Calu3 (cell line): ENCODE measurements around the gene LRRN4.

GRCh38 chr20:5165890-5166621, 39.2 kb downstream of the CDS2 start:
- PRO-cap, result no peak

- PRO-cap, result no peak
Measured at GRCh38 chr20:5265388-5265587, 51.5 kb downstream of the PROKR2 start.

DNA sequence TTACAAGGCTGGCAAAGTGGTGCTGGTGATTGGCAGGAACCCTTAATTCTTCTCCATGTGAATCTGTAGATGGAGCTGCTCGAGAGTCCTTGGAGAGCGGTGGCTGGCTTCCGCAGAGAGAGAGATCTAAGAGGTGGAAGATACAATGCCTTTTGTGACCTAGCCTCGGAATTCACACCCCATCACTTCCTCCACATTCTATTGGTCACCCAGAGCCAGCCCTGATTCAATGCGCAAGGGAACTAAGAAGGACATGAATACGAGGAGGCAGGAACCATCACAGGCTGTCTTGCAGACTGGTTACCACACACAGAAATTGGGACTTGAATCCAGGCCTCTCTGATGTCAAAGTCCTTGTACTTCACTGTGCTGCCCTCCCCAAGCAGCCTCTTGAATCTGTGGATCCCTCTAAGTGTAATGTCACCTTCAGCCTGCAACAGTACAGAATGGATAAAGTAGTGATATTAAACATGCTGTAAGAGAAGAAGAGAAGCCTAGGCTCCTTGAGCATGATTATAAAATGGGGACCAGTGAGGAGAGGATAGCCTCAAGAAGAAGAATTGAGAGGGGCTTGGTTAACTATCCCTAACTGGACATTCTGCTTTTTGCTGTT, 129.0 kb upstream of the PROKR2 start:
- PRO-cap, result no peak

GRCh38 chr20:5564070-5564790, 46.6 kb downstream of the GPCPD1 start:
- PRO-cap, result no peak

DNA sequence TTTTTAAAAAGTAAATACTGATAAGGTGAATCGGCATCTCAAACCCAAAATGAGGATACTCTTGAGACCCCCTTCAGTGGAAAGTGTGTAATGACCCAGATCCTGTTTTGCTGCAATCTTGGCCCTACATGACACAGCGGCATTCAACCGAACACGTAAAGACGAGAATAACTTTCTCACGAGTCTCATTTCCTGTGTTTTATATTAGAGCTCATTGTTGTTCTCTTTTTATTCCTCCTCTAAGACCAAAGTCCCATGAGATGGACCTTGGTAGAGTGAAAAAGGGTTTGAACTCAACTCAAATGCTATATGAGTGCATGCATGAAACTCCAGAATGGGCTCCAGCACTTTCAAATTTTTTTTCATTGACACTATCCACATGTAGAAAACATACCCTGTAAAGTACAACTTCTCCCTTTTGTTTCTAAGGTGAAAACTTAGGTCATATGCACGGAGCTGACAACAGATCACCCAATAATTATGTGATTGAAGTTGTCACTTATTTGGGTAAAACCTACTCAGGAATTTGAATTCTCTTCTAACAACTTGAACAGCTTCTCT, 34.7 kb upstream of the GPCPD1 start:
- PRO-cap, result no peak

DNA sequence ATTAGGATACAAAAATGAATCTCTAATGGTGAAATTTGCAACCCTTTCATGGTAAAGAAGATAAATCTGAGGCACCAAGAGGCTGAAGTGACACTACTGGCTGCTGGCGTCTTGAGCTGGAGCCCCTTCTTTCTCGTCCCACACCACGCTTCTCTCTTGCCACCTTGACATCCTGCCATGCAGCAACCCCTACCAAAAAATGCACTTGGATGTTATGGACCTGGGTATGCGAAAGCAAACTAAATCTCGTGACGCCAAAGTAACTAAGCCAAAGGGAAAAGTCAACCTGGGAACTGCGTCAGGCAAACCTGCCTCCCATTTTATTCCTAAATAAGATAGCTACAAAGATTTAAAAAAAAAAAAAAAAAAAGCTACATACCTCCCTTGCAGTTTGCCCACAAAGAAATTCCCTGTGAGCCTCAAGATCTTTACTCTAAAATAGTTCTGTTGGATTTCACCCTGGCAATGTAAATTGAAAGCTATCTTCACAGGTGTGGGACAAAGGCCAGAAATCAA, 40.7 kb upstream of the GPCPD1 start:
- PRO-cap, result no peak

DNA sequence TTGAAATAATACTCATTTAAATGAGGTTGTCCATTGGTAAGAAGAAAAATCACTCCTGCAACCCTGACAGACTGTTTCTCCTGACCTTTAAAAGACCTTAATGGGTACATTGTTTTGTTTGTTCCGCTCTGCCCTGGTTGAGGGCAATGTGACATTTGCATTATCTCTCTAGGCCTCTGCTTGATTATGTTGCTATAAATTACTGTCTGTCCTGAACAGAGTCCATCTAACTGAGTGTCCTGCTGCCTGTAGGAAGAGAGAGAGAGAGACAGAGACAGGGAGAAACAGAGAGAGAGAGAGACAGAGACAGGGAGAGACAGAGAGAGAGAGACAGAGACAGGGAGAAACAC, 78.0 kb upstream of the CHGB start:
- PRO-cap, result no peak

DNA sequence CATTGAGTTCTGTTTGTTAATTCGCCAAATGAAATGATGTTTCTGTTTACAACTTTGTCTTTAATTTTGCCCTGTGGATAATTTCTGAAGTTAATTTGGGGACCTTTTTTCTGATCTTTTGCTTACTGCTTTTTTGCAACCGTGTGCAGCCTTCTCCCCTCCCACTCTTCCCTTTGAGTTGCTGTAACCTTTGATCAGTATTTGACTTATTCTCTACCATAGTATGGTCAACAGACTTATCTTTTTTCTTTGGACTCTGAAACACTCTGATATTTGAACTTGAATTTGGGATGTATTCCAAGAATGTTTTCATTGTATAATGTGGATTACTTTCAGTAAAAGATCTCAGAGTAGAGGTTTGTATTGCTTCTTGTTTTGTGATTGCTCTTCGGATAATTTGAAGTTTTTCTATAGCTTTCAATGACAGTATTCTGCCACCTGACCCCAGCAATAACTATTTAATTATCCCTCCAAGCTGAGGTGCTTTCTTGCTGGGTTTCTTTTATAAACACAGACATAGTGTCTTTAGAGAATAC, 1.7 kb downstream of the CRLS1 start:
- PRO-cap, result no peak

DNA sequence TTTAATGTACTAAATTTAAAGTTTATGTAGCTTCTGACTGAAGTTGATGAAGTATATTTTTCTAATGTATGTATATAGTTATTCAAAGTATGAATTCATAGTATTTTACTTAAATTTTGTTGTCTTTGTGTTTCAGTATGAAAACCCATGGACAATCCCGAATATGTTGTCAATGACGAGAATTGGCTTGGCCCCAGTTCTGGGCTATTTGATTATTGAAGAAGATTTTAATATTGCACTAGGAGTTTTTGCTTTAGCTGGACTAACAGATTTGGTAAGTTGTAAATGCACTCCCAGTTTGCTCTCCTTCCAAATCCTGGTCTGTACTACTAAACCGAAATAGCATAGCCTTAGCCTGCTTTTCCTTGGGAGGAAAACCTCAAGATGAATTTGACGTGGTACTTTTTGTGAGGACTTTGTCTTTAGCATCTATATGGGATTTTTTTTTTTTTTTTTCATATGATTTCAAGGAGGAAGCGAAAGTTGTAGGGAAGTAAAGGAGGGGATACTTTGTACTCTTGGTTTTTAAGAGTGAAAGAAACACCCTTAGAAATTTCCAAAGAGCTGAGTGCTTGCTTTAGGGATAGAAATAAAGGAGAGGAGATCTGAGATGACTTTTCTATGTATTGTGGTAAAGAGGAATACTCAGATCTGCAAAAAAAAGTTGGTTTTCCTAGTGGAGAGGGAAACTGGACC, 3.9 kb downstream of the CRLS1 start:
- PRO-cap, result no peak

DNA sequence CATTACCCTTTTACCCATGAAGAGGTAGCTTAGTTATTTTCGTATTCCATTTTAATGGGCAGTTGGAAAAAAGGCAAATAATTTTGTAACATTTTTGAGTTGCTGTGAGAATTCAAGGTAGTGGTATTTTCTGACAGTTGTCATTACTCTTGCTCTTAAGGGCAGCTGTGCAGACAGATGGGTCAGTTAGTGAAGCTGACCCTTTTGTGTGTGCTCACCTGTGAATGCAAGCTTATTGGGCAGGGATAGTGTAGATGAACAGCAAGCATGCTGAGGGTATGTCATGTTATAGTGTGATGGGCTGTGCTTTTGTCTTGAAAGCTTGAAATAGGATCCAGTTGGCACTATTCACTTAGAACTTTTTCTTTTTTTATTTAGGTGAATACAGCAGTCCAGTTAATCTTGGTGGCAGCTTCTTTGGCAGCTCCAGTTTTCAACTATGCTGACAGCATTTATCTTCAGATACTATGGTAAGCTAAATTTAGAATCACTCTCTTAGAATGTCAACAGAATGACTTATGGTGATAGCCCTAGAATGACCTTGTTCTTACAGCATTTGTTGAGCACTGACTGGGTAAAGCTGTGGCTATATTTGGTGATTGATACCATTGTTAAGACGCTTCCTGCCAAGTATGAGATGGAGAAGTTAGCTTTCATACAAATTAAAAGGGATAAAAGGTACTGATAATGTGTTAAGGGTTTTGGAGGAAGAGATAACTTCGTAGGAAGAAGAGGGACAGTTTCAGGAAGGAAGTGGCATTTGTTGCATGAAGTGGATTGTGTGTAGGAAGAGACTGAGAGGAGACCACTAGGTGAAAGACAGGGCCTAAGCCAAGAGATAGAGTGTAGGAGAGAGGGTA, 19.5 kb downstream of the LRRN4 start:
- PRO-cap, result no peak

- PRO-cap, result no peak
Measured at GRCh38 chr20:6053783-6054665, at the start of gene LRRN4. TSS of gene LRRN4 (minus strand) at chr20:6054060.

GRCh38 chr20:6321306-6321622, 198.4 kb upstream of the FERMT1 start:
- PRO-cap, result no peak

- PRO-cap, result no peak
Measured at GRCh38 chr20:6492436-6493048, 274.9 kb upstream of the BMP2 start.

GRCh38 chr20:6623948-6624453, 143.5 kb upstream of the BMP2 start:
- PRO-cap, result no peak

GRCh38 chr20:6700497-6701489, 66.7 kb upstream of the BMP2 start:
- PRO-cap, result no peak

DNA sequence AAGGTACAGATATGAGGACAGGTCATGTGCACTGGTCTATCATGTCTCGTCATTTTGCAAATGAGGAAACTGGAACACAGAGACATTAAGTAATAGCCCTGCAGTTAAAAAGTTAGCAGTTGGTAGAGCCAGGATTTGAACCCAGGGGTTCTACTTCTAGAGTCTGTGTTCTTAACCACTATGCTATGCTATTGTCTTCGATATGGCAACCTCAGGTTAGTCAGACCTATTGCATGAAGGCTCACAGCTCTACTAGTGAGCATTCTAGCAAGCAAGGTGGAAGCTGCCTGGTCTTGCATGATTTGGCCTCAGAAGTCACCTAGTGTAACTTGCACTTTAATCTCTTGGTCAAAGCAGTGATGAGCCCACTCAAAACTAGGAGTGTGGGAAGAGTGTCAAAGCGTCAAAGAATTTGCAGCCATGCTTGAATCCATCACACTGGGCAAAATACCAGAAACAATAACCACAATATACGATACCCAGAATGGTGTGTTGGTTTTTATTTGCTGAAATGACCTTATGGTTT, 20.5 kb upstream of the BMP2 start:
- PRO-cap, result no peak

DNA sequence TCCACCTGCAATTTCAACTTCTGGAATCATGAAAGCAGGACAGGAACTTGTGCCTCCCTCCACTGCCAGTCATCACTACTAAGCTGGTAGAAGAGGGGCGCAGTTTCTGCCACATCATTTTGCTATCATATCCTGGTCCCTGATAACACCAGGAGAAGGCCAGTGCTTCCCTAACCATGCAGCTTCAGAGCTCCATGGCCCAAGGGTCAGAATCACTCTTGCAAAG, 240.9 kb downstream of the HAO1 start:
- PRO-cap, result no peak

- PRO-cap, result no peak
Measured at GRCh38 chr20:7802938-7803418, 137.3 kb downstream of the HAO1 start.

DNA sequence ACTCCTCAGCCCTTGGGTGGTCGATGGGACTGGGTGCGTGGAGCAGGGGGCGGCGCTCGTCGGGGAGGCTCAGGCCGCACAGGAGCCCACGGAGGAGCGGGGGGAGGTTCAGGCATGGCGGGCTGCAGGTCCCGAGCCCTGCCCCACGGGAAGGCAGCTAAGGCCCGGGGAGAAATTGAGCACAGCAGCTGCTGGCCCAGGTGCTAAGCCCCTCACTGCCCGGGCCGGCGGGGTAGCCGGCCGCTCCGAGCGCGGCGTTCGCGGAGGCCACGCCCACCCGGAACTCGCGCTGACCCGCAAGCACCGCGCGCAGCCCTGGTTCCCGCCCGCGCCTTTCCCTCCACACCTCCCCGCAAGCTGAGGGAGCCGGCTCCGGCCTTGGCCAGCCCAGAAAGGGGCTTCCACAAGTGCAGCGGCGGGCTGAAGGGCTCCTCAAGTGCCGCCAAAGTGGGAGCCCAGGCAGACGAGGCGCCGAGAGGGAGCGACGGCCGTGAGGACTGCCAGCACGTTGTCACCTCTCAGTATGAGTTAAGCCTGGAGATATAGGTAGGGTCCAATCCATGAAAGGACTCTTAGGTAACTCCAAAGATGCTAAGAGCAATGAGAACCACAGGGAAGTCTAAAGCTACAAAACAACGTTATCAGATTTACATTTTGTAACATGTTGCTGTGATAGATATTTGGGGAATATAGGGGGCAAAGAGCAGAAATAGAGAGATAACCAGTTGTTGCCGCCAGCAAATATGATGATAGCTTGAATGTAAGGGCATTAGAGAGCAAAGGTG, 136.5 kb downstream of the HAO1 start:
- PRO-cap, result no peak

DNA sequence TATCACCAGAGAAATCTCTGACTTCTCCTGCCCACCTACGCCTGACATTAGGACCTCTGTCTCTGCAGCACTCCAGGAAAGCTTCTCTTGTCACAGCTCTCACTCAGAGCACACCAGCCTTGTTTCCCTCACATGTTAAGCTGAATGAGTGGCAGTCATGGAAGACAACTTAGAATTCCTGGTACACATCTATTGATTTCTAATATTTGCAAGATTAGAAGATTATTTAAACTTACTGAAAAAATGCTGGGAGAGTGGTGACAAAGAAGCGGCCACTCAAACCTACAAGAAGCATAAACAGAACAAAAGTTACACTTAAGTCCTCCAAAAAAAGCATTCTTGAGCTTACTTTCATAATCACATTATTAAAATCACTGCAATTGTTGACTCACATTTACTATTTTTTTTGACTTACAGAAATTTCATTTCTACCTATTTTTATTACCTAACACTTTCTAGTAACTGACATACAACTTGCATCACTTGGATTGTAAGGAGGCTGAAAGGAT, 18.2 kb downstream of the TMX4 start:
- PRO-cap, result no peak